Metastatic Liver Carcinoma in the Lung (tissue), 2 donors: Measurements from ENCODE around the genes ATP6V0B, ZSWIM5, MAST2 and P3R3URF.

GRCh38 chr1:43834027-43835088, 99.2 kb upstream of the ARTN start:
- PRO-cap, 2 experiments = peak in 1 of 2 experiments; most common minus-strand start chr1:43834635 (in 1)

GRCh38 chr1:43974125-43975089, at the start of gene ATP6V0B:
TSS of gene ATP6V0B (plus strand) at chr1:43974960.
- PRO-cap, 2 experiments = peak in 2 of 2 experiments; most common plus-strand start chr1:43974960 (in 2); most common minus-strand start chr1:43974589 (in 2)

DNA sequence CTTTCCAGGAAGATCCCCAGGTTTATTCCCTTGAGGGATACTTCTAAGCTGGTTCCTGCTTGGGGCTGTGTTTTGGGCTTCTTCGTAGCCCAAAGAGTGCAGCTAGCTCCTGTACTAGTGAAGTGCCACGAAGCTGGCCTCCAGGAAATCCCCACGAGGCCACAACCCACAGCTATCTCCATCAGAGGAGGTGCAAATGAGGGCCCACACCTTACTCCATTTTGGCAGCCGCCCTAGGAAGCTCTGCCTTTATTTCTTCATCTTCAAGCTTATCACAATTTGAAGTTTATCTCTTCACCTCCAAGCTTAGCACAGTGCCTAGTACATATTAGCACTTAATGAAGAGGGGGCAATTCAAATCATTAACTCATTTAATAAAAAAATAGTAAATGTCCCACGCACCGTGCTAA, 544 bp upstream of the DMAP1 start:
- PRO-cap, 2 experiments = no peak in any of the 2 experiments

- PRO-cap, 2 experiments = no peak in any of the 2 experiments
Observed at GRCh38 chr1:44274637-44275195, 61.4 kb downstream of the DMAP1 start.

DNA sequence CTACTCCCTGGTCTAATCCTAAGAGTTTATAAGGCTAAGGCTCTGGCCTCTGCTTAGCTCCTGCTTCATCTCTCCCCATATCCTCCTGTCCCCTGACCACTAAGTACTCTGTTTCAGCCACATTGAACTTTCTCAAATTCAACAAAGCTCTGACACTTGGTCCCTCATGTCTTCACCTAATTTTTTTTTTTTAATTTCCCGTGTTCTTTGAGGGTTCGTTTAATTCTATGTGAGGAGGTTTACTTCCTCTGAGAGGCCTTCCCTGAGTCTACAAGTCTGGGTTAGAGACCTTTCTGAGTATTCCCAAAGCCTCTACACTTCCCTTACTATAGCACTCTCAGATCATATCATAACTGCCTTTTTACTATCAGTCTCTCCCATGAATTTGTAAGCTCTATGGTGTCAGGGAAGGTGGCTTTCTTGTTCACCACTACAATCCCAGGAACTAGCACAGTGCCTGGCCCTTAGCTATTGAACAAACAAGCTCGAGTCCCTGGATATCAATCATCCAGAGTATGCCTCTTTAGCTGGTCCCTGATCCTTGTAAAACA, 3.3 kb downstream of the ERI3 start:
- PRO-cap, 2 experiments = no peak in any of the 2 experiments

DNA sequence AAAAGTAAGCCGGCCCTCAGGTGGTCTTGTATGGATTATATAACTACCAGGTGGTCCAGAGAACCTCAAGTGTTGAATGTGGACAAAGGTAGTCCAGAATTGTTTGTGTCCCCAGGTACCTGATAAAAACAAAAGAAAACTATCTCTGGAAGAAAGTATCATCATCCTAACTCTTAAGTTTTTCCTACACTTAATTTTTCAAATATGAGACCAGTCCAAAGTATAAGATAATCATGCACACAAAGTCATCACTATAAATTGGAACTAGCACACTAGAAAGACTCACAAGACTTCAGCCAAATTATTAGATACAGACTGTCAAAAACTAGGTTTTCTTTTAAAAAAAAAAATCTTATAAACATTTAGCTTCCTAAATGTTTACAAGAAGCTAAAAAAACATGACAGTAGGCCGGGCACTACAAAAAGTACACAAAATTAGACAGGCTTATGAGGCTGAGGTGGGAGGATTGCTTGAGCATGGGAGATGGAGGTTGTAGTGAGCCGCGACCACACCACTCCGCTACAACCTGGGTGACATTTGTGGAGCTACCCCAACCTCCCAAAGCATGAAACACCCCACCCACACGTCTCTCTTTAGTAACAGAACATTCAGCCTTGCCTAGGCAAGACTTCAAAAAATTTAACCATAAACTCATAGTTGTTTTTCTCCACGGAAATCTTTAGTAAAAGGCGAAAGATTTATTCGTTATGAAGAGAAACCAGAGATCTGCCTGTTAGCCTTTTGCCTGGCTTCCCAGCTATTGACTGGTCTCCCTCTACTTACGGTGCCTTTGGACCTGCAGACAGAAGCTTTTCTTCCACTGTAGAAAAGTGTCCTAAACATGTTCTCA, 18.2 kb upstream of the KIF2C start:
- PRO-cap, 2 experiments = peak in 2 of 2 experiments; most common minus-strand start position 729 of the sequence (in 2)

- PRO-cap, 2 experiments = no peak in any of the 2 experiments
Observed at GRCh38 chr1:44767046-44767982, 8.0 kb upstream of the RPS8 start.

DNA sequence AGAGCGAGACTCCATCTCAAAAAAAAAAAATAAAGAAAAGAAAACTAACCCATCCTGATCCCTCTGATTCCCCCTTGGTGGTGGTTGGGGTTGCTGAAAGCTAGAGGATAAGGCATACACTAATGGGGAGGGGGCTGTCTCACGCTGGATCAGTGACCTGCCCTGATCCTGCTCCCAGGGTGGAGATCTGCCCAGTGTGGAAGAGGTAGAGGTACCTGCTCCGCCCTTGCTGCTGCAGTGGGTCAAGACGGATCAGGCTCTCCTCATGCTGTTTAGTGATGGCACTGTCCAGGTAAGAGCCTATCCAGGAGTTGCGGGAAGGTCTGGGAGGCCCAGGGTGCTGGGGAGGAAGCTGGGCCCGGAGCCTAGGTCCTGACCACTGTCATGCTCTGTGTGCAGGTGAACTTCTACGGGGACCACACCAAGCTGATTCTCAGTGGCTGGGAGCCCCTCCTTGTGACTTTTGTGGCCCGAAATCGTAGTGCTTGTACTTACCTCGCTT, 2.0 kb downstream of the DYNLT4 start:
- PRO-cap, 2 experiments = no peak in any of the 2 experiments

GRCh38 chr1:44810102-44811118, 2.1 kb downstream of the BTBD19 start:
- PRO-cap, 2 experiments = no peak in any of the 2 experiments

GRCh38 chr1:45002316-45003301, 8.5 kb downstream of the HECTD3 start:
- PRO-cap, 2 experiments = no peak in any of the 2 experiments

- PRO-cap, 2 experiments = no peak in any of the 2 experiments
Observed at GRCh38 chr1:45204773-45205406, 1.5 kb downstream of the ZSWIM5 start.

GRCh38 chr1:45206234-45207251, at the start of gene ZSWIM5:
TSS of gene ZSWIM5 (minus strand) at chr1:45206605.
- PRO-cap, 2 experiments = peak in 2 of 2 experiments; most common plus-strand start chr1:45206677 (in 1); most common minus-strand start chr1:45206365 (in 2)

GRCh38 chr1:45606340-45606940, 17.4 kb downstream of the CCDC17 start:
- PRO-cap, 2 experiments = no peak in any of the 2 experiments

- PRO-cap, 2 experiments = no peak in any of the 2 experiments
Observed at GRCh38 chr1:45697615-45698089, 9.7 kb downstream of the TMEM69 start.

GRCh38 chr1:45803271-45803757, at the start of gene MAST2:
TSS of gene MAST2 (plus strand) at chr1:45803612.
- PRO-cap, 2 experiments = peak in 2 of 2 experiments; most common plus-strand start chr1:45803582 (in 1); most common minus-strand start chr1:45803479 (in 2)

DNA sequence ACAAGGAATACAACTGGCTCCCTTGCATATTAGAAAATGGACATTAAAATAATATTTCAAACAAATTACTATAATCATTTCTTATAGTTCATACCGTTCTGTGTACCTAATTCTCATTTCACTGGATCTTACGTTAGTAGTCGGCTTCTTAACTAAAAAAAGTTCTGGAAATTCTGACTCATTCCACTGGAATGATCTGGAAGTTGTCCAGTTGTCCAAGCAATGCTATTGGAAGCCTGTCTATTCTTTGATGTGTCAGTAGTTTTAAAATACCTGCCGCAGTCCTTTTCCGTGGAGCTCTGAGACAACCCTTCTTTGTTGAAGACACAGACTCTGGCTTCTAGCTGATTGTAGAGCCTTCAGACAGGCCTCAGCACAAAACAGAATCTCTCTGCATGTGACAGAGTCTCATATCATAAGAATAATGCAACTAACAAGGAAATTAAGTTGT, 89.0 kb downstream of the MAST2 start:
- PRO-cap, 2 experiments = peak in 1 of 2 experiments; most common plus-strand start position 279 of the sequence (in 1); most common minus-strand start position 123 of the sequence (in 1)

DNA sequence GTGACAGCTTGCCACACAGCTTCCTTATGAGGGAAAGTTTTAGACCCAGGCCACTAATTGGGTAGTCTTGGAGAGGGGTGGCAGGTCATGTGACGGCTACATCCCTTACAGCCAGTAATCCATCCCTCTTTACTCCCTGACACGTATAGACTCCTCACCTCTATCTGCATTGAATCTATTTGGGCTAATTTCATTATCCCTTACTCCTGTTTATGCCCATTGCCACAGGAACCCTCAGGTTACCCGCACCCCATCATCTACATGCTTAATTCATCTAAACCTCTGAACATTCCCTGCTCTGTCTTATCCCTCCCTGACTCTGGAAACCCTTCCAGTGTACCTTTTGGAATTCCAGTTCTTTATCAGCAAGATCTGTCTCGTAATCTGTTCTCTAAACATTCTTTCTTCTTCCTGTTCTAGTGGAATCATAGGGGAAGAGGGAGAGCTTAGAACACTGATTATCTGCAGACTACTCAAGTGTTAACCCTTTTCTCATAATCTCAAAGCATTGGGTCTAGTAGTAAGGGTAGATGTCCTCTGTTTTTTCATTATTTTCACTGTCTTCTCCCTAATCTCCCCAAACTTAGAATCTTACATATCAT, 159.9 kb downstream of the PIK3R3 start:
- PRO-cap, 2 experiments = no peak in any of the 2 experiments

DNA sequence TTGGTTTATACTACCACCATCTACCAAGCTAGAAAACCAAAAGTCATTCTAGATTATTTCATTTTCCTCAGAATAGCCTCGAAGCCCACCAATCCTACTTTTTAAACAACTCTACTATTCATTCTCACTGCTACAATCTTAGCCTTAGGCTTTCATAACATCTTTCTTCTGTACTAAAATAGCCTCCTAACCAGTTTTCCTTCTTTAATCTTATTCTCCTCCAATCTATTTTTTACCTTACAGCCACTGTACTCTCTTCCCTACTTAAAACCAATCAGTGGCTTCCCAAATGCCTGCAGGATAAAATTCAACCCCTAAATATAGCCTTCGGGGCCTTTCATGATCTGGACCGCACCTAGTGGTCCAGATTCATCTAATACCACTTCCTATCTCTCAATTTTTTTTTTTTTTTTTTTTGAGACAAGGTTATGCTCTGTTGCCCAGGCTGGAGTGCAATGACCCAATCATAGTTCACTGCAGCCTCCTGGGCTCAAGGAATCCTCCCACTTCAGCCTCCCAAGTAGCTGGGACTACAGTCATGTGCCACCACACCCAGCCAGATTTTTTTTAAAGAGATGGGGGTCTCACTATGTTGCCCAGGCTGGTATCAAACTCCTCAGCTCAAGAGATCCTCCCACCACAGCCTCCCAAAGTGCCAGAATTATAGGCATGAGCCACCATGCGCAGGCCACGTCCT, 19.4 kb downstream of the PIK3R3 start:
- PRO-cap, 2 experiments = no peak in any of the 2 experiments

- PRO-cap, 2 experiments = no peak in any of the 2 experiments
Observed at GRCh38 chr1:46171003-46172361, 3.4 kb upstream of the TSPAN1 start.

DNA sequence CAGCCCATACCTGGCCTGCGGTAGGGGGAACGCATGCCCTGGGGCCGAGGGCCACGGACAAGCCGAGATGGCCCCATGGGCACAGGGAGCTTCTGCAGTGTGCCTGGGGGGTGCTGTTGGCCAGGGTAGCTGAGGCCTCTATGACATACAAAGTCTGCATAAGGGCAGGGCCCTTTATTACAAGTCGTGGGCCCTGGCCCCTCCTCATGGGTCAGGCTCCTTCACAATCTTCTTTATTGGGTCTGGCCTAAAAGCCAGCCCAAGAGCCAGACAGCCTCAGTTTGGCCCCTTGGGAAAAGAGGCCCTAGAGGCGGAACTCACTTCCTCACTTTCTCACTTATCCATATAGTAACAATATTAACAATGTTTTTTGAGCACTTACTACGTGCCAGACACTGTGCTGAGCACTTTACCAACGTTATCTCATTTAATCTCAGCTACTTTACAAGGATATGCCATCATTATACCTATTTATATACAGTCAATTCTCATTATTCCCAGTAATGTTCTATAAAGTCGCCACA, at the start of gene P3R3URF:
P3R3URF (minus strand) TSS at position 94 of the 524 bp plus-strand sequence.
- PRO-cap, 2 experiments = no peak in any of the 2 experiments